ENCODE data around the gene PLPPR5.

- RRBS, result no CpG with 5 or more reads among the region's 4 CpGs
Observed at GRCh38 chr1:97873017-97873486, 47.8 kb downstream of the DPYD start.

GRCh38 chr1:97920473-97920749 is 423 bp downstream of the DPYD start:
- RRBS, result no CpG with 5 or more reads among the region's 13 CpGs

DNA sequence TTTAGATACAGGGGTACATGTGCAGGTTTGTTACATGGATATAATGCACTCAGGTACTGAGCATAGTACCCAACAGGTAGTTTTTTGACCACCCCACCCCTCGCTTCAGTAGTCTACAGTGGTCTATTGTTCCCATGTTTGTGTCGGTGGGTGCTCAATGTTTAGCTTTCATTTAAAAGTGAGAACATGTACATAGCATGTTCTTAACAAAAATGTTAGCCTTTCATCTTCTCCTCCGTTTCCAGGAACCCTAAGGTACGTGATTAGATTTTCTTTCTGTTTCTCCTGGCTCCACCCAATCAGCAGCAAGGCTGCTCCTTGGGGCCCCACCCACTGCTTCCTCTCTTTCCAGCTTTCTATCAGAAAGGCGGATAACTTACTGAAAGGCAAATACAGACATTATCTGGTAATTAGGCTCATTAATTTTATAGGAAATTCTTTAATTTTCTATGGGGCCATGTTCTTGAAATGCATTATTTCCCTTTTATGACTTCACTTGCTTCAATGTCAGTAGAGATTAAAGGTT is 325.1 kb upstream of the SNX7 start:
- RRBS, result no CpG with 5 or more reads among the region's 5 CpGs

DNA sequence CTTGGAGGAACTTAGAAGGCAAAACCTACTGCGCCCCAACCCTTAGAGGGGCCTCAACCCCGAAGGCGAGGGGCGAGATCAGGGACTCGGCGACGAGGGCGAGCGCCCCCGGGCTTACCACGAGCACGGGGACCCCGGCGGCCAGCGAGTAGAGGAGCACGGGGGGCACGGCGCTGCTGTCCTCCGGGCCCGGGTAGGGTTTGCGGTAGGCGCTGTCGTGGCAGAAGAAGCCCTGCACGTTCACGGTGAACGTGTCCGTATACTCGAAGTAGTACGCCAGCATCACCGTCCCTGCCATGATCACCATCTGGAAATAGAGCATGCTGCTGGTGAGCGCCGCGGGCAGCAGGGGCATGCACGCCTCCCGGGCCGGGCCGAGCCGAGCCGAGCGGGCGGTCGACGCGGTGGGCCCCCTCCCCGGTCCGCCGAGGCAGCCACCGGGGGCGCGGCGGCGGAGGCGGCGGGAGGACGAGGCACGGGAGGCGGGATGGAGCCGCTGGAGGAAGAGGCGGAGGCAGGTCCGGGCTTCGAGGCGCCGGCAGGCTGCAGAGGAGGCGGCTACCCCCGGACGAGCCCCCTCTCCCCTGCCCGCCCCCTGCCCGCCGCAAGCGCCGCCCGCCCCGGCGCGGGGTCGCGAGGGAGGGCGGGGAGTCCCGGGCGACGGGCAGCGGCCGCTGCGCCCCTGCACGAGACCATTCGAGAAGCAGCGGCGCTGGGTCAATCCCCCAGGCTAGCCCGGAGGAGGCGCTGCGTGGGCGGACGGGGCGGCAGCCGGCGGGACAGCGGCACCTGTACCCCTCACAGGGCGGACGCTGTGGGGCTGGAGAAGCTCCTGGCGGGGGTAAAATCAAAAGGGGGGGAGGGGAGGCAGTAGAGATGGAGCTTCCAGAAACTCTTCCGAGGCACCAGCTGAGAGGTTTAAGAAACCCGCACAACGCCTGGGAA is at the start of gene PLPPR5:
Gene PLPPR5 (minus strand): TSS at position 545 of the 945 bp plus-strand sequence.
- RRBS, result 4% methylated on average over 53 of the region's 103 CpGs

DNA sequence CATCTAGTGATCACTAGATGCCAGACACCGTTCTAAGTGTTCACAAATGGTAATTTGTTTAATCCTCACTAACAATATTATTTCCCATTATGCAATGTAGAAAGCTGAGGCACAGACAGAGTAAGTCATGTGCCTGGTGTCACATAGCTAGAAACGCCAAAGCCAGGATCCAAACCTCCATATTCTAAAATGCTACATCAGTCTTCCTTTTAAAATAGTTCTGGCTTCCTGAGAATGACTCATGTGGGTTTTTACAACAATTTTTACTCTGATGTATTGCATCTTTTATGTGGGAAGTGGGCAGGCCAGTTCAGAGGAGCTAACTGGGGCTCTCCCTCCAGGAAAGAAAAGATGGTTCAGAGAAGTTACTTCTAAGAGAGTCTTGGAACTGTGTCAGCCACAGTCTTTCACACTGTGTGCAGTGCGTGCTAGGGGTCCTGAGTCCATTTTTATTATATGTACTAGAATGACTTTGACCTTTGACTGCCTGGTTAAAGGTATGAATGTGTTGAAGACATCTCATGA is 177.4 kb downstream of the PLPPR4 start:
- RRBS, result no CpG with 5 or more reads among the region's 3 CpGs

DNA sequence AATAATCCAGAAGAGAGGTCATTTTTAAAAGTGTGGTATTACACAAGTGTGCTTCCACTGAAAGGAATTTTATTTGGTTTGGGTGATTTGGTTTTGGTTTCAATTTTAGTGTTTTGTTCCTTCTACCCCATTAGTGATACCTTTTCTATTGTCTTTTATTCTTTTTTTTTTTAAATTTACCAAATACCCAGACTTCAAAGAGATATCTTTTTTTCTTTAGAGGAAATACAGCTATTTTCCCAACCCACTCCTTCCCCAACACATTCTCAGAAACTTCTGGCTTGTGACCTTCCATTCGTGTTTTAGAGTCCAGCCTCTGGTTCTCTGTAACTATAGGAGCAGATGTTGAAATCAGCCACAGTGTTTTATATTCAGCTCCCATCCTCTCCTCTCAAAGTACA is 42.1 kb upstream of the PALMD start:
- RRBS, result no CpG with 5 or more reads among the region's 1 CpG

DNA sequence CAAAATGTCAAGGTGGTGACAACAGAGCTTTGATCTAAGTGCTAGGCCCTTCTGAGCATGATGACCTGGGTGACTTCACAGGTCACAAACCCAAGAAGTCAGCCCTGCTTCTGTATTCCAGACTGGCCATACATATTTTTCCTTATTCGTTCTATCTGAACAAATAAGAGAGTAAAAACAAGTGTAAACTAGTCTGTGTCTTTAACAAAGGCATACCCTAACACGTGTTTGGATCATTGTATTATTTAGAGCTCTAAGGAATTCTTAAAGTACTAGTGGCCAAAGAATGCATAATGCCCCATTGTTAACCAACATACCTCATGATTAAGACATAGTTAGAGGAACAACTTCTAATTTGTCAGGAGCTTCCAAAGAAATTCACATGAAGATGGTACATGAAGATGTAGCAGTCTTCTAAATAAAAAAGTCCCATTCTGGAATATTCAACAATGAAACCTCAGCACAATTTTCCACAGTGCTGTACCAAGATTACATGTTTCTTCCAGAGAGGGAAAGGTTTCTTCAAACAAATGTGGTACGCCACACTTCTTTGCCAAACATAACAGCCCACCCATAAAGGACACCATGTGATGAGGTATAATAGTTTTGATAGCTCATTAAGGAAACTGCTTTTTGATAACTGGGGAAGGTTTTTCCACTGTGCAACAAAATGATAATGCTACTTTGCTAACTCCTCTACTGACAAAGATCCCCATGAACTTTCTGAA is 4.9 kb downstream of the PALMD start:
- RRBS, result no CpG with 5 or more reads among the region's 3 CpGs

GRCh38 chr1:99759743-99760080 is 6.7 kb downstream of the FRRS1 start:
- RRBS, result no CpG with 5 or more reads among the region's 3 CpGs

- RRBS, result no CpG with 5 or more reads among the region's 1 CpG
Observed at GRCh38 chr1:99778821-99779070, 12.3 kb upstream of the FRRS1 start.

DNA sequence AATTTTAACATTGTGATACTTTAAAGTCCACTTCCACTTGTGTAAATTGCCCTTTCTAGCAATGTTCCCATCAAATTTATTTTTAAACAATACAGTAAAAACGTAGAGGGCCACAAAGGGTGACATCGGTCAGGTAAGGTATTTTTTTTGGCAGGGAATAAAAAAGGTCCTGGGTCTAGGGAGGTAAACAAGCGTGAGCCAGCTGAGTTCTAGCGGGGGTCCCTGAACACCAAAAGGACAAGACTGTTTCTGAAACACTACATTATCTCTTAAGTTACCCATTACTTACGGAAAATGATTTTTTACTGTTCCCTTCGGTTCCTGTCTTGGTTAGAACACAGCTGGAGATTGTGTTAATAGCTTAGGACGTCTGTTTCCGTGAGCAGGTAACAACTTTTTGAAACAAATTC is 449 bp upstream of the MFSD14A start:
- RRBS, result no CpG with 5 or more reads among the region's 8 CpGs

DNA sequence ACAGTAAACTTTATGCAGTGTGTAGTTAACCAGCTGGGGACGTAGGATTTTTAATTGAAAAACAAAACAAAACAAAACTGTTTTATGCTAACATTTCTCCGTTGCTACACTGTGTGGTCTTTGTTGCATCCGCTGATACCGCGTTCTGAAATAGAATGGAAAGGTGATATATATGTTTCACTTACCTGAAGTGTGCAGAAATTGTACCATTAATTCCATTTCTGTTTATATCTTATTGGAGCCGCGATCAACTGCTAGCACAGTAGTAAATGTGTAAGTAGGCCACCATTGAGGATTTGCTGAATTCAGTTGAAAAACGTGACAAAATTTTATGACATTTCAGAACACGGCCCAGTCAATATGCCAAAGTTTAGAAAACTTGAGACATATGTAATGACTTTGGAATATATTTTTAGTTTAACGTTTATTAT is 1.2 kb downstream of the MFSD14A start:
- RRBS, result no CpG with 5 or more reads among the region's 10 CpGs

- RRBS, result no CpG with 5 or more reads among the region's 2 CpGs
Observed at GRCh38 chr1:100217819-100218194, 31.8 kb downstream of the DBT start.

GRCh38 chr1:100218460-100218778 is 31.2 kb downstream of the DBT start:
- RRBS, result no CpG with 5 or more reads among the region's 3 CpGs

GRCh38 chr1:100265396-100265881 is 577 bp upstream of the RTCA start:
- RRBS, result no CpG with 5 or more reads among the region's 11 CpGs

DNA sequence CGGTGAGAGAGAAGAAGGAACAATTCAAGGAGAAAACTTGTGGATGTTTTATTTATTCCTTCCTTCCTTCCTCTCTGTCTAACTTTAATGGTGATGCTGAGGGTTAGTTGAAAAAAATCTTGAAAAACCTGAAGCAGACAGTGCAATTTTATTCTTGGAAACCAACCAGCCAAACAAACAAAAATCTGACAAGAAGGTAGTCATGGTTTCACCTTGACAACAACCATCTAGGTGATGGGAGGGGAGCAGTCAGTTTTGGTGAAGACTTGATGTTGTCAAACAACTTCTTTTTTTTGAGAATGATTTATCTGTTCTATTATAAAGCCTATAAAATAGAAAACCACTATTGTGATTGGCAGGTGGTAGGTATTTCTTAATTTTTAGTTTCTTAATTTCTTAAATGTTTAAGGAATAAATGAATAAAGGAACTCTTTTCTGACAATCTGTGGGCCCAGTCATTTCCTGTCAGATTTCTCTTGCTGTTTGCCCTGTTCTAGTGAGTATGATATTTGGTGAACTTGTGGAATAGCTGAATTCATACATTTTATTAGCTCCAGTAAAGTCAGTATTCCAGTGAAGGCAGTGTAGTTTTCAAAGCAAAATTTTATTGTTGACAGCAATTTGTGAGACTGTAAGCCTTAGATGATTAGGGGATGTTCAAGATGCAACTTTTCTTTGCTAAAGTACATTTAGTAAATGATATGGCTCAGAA is 92.2 kb upstream of the GPR88 start:
- RRBS, result no CpG with 5 or more reads among the region's 1 CpG

DNA sequence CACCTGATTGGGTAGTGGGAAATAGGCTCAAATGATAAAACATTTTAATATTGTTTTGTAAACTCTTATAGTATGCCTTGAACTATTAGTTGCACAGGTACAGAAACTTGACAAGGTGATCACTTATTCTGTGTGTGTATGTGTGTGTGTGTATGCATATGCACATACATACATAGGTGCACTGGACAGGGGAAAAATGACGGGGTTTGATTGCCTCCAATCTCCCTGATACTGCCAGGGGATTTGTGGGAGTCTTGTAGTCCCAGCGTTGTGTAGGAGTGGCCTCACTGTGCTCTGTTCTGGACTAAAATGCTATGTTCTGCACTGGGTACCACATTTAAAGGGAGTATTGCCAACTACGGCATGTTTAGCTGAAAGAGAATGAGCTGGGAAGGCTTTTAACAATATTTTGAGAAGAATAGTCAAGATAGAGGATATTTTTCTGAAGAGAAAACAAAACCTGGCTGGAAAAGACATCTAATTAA is 4.1 kb downstream of the VCAM1 start:
- RRBS, result no CpG with 5 or more reads among the region's 3 CpGs

- RRBS, result no CpG with 5 or more reads among the region's 5 CpGs
Observed at GRCh38 chr1:100731257-100731548, 11.7 kb downstream of the VCAM1 start.

- RRBS, result no CpG with 5 or more reads among the region's 4 CpGs
Observed at GRCh38 chr1:100732374-100732679, 12.8 kb downstream of the VCAM1 start.

DNA sequence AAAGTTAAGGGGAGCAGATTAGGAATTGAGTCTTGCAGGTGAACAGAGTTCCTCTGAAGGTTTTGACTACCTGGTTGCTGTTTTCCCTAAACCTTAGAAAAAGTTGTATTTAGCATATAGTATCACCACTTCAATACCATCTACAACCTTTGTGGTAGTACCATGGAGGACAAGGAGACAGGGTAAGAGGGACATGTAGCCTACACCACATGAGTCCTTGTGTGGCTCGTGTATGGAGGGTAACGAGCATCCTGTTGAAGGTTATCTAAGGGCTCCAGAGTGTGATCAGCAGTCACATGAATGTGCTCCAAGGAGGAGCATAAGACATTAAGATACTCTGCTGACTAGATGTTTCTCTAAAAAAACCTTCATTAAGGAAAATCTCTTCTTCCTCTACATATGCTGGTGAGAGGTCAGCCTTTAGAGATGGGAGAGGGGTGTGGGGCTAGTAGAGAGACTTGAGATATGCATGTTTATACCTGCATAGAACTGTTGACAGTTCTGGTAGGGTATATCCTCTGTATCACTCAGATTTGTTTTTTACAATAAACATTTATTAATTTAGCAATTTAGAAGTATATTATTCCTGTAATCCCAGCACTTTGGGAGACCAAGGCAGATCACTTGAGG is 67.4 kb downstream of the VCAM1 start:
- RRBS, result no CpG with 5 or more reads among the region's 2 CpGs

DNA sequence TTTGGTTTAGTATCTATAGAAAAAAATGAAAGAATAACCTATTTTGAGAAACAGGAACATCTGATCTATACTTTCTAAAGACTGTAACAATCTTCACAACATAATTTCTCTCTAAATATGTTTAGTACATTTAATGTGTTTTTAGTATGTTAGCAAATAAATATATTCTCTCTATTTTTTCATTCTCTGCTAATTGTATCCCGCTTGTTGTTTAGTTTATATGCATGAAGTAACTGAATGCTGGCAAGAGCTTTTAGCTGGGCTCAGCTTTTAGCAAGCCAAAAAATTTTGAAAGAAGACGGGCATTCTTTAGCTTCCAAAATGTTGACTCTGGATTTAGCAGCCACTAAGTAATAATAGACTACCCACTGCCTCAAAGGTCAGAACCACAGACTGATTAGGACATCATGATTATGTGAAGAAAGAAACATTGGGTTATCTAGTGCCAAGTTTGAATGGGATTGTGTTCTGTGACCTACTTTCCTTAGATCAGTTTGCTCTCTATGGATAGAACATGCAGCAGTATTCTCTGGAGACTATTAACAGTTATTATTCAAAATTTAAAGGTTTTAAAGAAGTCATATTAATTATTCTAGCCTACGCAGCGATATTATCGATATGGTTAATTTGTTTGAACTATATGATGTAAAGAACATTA is 80.3 kb upstream of the DPH5 start:
- RRBS, result no CpG with 5 or more reads among the region's 5 CpGs

All from OVCAR3 (cell line).